Zone of skin (tissue), 1 donor: ENCODE data around the genes SLC29A3 and ANAPC16.

DNA sequence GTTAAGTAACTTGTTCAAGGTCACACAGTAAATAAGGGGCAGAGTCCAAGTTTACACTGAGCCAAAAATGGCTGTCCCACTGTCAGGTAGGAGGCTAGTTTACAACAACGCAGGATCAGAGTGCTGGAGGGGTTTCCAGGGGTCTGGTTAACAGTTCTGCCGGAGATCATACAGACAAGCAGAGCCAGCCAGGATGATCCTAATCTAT lies 572 bp upstream of the UNC5B start:
- RRBS: no CpG with 5 or more reads among the region's 2 CpGs

- RRBS: no CpG with 5 or more reads among the region's 5 CpGs
Observed at GRCh38 chr10:71243845-71244372, 31.5 kb downstream of the UNC5B start.

DNA sequence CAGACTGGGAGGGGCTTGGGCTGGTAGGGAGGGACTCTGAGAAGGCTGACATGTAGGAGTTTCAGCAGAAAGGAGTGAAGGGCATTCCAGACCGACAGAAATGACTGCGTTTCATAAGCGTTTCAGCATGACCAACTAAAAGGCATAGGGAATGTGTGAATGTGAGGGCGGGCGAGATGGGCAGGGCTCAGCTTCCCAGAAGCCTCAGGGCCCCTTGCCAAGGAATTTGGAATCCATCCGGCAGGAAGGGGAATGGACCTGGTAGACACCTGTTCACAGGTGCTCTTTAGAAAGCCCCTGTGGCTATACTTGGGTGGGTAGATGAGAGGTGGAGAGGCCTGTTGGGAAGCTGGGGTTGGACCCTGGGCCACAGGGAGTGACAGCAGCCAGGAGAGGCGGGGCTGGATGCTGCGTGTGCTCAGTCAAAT lies 24.9 kb upstream of the SLC29A3 start:
- RRBS: no CpG with 5 or more reads among the region's 8 CpGs

DNA sequence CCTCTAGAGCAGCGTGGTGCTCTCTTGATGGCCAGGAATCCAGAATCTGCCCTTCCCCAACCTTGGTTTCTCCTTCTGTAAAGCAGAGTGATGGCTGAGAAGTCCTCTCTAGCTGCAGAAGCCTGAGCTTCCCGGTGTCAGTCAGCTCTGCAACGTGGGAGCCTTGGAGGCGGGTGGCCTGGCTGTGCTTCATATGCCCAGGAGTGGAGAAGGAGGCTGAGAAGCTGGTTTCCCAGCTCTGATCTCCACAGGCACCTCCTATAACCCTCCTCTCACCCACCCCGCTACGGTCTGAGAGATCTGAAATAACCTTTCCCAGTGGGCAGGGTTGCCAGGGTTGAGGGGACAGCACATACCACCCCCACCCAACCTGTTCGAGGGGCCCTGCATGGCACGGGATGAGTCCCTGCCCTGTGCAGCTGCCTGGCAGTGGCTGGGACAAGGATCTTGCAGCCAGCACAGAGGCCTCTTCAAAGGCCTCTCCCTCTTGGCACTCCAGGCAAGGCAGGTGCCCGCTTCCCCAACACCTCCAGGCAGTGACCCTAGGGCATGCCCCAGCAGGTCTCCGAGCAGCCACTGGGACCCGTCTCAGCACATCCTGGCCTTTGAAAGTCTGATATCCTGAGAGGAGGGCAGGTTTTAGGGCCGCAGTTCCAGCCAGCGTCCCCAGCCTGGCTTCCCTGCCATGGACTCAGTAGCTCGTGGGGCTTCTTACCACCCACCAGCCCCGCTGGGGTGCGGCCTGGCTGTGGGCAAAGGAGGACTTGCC lies 18.3 kb upstream of the SLC29A3 start:
- RRBS: no CpG with 5 or more reads among the region's 16 CpGs

GRCh38 chr10:71318704-71319846 lies at the start of gene SLC29A3:
TSS of gene SLC29A3 (plus strand) at chr10:71319259.
- RRBS: 4% methylated on average over 36 of the region's 72 CpGs

- RRBS: no CpG with 5 or more reads among the region's 13 CpGs
Observed at GRCh38 chr10:71679458-71680162, 40.0 kb downstream of the C10orf105 start.

DNA sequence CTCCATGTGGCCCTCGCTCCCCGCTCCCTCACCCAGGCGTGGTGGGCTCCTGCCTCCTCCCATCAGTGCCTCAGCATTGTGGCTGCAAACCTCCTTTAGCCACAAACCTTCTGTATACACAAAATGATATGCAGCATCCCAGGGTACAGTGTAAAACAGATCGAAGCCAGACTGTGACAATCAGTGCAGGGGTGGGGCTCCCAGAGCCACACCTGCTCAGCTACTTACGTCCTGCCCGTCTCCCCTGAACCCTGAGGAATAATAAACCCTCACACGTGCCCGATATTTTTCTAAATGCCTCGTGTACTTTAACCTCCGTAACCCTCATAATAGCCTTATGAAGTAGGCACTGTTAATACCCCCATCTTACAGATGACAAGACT lies 7.2 kb upstream of the C10orf105 start:
- RRBS: no CpG with 5 or more reads among the region's 10 CpGs

GRCh38 chr10:71729275-71729724 lies 9.7 kb upstream of the C10orf105 start:
- RRBS: no CpG with 5 or more reads among the region's 7 CpGs

GRCh38 chr10:71741158-71741708 lies 21.7 kb upstream of the C10orf105 start:
- RRBS: no CpG with 5 or more reads among the region's 5 CpGs

GRCh38 chr10:71757289-71758146 lies 15.8 kb downstream of the VSIR start:
- RRBS: no CpG with 5 or more reads among the region's 14 CpGs

DNA sequence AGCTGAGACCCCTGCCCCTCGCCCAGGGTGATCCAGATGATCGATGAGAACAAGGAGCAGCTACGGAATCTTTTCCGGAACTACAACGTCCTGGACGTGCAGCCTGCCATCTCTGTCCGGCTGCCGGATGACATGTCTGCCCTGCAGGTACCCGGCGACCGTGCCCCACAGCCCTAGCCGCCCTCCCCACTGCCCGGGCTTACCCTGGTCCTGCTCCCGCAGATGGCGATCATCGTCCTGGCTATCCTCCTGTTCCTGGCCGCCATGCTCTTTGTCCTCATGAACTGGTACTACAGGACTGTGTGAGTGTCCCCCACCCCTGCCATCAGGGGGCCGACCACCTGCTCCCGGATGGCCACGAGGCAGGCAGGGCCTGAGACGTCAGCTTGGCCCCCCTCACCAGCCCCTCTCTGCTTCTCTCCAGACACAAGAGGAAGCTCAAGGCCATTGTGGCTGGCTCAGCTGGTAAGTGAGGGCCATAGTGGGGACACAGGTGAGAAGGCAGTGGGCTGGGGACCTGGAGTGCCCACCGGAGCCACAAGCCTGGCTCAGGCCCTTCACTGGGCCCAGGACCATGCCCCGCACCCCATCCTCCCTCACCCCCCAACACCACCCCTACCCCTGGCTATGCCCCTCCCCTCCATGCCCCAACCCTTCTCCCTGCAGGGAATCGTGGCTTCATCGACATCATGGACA lies 38.1 kb upstream of the VSIR start:
- RRBS: 89% methylated on average over 8 of the region's 25 CpGs

DNA sequence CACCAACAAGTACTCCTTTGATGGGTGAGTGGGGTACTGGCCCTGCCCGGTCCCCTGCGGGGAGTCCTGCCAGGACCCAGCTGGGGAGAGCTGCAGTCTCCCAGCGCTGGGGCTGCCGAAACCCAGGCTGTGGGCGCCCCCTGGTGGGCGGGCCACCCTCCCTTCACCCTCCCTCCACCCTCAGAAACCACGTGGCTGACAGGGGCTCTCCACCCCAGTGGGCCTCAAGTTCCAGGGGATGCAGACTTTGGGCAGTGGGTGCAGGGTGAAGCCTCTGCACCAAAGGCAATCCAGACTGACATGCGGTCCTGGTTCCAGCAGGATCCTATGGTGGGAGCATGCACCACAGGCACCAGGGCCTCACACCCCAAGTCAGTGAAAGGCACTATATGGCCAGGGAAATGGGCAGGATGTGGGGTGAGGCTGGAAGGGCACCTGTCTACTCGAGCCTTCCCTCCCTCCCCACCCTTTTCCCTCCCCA lies 38.7 kb upstream of the VSIR start:
- RRBS: no CpG with 5 or more reads among the region's 9 CpGs

DNA sequence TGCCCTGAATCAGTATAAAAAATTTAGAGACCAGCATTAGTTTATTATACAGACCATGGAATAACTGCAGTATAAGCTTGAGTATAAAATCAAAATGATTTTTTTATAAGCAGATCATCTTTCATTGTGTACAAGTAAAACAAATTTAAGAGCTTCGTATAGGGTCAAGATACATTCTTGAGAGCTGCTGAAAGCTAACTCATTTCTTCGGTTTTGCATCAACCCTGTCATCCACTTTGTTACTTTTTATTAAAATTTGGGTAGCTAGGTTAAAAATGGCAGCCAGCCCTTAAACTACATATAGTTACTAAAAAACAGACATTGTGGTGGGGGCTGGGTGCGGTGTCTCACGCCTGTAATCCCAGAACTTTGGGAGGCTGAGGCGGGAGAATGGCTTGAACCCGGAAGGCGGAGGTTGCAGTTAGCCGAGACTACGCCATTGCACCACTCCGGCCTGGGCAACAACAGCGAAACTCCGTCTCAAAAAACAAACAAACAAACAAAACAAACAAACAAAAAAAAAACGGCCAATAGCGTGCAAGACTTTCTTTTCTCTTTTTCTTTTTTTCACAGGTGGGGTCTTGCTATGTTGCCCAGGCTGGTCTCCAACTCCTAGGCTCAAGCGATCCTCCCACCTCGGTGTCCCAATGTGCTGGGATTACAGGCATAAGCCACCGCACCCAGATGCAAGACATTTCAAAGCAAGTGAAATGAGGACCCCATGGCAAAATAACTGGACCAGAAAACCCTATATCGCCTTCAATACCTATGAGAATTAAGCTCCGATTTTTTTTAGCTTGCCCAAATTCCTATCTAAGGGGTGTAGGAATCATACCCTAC lies 1.7 kb downstream of the PSAP start:
- RRBS: 92% methylated on average over 3 of the region's 19 CpGs

DNA sequence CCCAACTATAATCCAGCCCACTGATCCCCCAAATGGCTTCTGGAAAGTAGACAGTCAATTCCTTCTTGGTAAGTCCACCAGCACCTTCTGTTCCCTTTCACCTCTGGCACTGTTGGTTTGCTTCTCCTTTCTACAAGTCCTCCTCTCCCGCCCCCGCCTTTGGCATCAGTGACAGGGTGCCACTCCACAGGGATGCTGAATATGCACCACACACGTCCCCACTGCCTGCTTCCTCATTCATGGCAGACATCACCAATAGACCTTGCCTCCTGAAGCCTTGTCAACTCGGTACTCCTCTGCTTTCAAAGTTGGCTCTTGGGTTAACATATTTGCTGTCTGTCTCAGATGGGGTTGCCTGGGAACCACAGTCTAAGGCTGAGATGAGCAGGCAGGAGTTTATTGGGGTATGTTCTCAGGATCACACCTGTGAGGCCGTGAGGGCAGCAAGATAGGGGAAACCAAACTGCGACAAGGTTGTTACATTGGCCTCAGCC lies 7.2 kb upstream of the PSAP start:
- RRBS: no CpG with 5 or more reads among the region's 6 CpGs

- RRBS: no CpG with 5 or more reads among the region's 8 CpGs
Observed at GRCh38 chr10:71868069-71868794, 17.2 kb upstream of the PSAP start.

GRCh38 chr10:72058292-72059004 lies 29.9 kb downstream of the SPOCK2 start:
- RRBS: no CpG with 5 or more reads among the region's 16 CpGs

- RRBS: 46% methylated on average over 1 of the region's 5 CpGs
Observed at GRCh38 chr10:72069077-72069407, 19.3 kb downstream of the SPOCK2 start.

- RRBS: no CpG with 5 or more reads among the region's 7 CpGs
Observed at GRCh38 chr10:72186184-72187051, 29.4 kb upstream of the ANAPC16 start.

- RRBS: under 1% methylated on average over 9 of the region's 65 CpGs
Observed at GRCh38 chr10:72215635-72216627, at the start of gene ANAPC16. TSS of gene ANAPC16 (plus strand) at chr10:72216012.

GRCh38 chr10:72248149-72249360 lies 25.2 kb upstream of the DDIT4 start:
- RRBS: 51% methylated on average over 5 of the region's 21 CpGs